Subcutaneous preadipocyte (primary cell): ENCODE measurements around a stretch of chr17.

DNA sequence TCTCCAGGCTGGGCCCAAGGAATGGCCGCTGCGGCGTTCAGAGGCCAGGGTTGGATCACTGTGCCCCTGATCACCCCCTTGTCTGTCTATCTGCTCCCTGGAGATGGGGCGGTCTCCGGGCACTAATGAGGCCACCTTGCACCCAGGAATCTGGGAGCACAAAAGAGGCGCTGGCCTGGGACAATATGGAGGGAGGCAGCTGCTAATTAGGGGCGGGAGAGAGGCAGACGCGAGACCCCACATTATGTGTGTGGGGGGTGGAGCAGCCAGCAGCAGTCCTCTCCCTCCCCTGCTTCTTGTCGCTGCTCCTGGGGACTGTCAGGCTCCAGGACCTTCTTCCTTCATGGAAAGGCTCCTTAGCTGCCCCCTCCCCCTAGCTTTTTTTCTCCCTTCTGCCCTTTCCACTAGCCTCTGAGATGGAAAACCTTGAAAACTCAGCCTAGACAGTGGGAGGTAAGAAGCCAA, 354 bp upstream of the HCRT start:
- CAGE, long polyA plus RNA, result no peak

DNA sequence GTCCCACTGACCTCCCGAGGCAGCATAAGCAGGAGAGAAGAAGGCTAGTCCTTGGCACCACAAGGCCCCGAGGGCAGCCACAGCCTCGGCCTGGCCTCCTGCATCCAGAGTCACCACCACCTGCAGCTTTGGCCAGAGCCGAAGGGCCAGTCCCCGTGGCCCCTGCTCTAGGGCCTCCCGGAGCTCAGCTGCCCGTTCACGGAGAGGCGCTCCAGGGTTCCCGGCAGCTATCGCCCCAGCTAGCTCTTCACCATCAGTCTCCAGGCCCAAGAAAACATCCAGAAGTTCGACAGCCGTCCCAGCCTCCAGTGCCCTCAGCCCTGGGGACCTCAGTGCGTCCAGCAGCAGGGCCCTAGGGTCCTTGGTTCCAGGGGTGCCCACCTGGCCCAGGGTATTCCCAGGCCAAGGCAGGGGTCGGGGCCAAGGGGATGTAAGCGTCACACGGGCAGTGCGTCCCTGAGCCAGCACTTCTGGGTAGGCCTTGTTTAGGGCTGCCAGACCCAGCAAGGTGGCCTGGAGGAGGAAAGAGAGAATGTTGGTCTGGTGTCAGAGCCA, 2.0 kb downstream of the GHDC start:
- CAGE, long polyA plus RNA, result no peak

DNA sequence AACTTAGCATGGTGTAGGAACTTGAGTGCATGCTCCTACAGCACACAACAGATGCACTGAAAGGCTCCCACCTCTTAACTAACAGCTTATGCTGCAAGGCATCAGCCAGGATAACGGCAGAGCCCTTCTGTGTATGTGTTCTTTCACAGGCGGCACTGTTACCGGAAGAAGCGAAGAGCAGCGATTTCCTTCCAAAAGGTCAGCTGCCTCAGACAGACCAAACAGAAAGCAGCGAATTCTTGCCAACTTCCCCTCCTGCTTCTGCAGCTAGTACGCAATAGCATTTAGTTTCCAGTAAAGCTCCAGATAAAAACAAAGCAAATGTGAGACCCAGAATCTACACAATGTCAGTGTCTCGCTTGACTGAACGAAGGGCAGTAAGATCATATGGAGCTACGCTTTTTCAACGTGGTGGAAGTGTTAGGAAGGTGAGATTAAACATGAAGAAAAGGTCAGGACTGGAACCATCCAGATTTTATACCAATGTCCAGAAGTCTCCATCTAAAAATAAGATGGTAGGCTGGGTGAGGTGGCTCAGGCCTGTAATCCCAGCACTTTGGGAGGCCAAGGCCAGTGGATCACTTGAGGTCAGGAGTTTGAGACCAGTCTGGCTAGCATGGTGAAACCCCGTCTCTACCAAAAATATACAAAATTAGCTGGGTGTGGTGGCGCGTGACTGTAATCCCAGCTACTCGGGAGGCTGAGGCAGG, 27.4 kb downstream of the STAT5B start:
- CAGE, long polyA plus RNA, result no peak

DNA sequence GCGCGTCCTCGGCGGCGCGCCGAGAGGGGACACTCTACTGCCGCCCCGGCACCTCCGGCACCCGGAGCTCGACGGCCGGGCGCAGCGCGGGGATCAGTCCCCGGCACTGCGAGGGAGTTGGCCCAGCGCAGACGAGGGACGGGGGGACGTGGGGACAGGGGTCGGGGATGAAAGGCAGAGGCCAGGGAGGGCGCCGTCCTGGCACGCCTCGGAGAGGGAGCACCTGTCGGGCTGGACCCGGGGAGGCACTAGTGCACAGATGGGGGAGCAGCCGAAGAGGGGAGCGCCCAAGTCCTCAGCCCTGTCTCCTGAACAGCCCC, 276 bp downstream of the STAT5A start:
- CAGE, long polyA plus RNA, result no peak

DNA sequence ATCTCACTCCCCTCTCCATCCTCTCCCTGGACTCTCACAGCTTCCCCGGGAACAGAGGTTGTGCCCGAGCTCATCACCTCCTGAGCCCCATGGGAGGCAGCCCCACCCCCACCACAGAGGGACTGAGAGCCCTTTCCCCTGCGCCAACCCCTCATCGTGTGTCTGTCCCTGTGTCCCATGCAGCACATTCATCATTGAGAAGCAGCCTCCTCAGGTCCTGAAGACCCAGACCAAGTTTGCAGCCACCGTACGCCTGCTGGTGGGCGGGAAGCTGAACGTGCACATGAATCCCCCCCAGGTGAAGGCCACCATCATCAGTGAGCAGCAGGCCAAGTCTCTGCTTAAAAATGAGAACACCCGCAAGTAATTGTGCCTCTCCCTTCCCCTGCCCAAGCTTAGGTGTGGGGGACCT, 12.8 kb downstream of the STAT5A start:
- CAGE, long polyA plus RNA, result no peak

- CAGE, long polyA plus RNA, result no peak
These were observed 23.9 kb downstream of the STAT5A start for GRCh38 chr17:42312029-42312839.

GRCh38 chr17:42338504-42338810, 49.8 kb downstream of the STAT3 start:
- CAGE, long polyA plus RNA, result no peak

GRCh38 chr17:42386798-42387065, 1.5 kb downstream of the STAT3 start:
- CAGE, long polyA plus RNA, result no peak

DNA sequence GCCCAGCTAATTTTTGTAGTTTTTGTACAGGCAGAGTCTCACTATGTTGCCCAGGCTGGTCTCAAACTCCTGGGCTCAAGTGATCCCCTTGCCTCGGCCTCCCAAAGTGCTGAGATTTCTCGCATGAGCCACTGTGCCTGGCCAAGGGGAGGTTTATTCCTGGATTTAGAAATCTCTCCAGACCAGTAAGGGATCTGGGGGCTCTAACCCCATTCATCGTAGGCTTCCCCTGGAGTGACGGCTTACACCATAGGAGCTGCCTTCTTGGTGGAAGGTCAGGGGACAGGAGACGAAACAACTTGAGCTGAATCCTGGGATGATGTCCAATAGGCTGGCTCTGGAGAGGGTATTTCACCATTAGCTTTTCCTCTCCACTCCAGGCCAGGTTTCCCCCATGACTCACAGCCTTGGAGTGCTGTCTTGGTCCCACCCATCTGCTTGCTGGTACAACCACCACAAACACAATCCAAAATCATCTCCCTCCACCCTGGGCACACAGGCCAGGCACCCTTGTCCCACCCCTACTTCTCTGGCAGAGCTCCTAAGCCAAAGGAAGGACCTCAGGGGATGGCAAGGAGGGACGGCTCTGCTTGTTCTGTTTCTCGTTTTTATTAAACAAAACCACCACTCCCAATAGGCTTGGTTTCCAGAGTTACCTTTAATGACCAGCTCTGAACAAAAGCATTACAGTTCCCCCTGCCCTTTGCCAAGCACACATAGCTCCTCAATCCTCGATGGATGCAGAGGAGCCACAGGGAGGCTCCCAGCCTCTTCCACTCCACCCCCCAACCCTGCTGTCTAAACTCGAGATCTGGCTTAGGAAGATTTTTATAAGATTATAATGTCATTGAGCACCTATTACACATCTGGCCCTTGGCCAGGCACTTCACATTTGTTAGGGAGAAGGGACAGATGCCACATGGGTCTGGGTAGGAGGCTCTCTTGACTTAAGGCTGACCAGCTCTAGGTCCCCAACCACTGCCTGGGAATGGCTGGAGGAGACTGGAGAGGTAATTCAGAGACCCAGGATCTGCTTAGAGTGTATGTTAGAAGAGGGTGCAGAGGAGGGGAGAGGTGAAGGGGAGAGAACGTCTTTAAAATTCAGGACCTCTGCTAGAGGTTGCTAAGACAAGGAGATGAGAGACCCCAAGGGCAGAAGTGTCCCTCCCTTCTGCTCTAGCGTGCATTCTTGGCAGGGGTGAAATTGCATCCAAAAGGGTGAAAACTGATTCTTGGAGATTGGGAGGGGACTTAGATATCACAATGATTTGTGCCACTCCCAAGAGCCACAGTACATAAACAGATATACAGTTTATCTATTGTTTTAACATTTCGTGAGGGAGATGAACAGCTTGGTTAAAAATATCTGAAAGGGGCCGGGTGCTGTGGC, 13.3 kb downstream of the CAVIN1 start:
- CAGE, long polyA plus RNA, result no peak

GRCh38 chr17:42459065-42460206, 758 bp downstream of the ATP6V0A1 start:
- CAGE, long polyA plus RNA, result no peak

- CAGE, long polyA plus RNA, result no peak
These were observed 23.5 kb upstream of the NAGLU start for GRCh38 chr17:42512264-42513152.

GRCh38 chr17:42519565-42520453, 16.2 kb upstream of the NAGLU start:
- CAGE, long polyA plus RNA, result no peak

GRCh38 chr17:42536927-42537351, 898 bp downstream of the NAGLU start:
- CAGE, long polyA plus RNA, result no peak

GRCh38 chr17:42562242-42562986, 466 bp downstream of the COASY start:
- CAGE, long polyA plus RNA, result no peak

DNA sequence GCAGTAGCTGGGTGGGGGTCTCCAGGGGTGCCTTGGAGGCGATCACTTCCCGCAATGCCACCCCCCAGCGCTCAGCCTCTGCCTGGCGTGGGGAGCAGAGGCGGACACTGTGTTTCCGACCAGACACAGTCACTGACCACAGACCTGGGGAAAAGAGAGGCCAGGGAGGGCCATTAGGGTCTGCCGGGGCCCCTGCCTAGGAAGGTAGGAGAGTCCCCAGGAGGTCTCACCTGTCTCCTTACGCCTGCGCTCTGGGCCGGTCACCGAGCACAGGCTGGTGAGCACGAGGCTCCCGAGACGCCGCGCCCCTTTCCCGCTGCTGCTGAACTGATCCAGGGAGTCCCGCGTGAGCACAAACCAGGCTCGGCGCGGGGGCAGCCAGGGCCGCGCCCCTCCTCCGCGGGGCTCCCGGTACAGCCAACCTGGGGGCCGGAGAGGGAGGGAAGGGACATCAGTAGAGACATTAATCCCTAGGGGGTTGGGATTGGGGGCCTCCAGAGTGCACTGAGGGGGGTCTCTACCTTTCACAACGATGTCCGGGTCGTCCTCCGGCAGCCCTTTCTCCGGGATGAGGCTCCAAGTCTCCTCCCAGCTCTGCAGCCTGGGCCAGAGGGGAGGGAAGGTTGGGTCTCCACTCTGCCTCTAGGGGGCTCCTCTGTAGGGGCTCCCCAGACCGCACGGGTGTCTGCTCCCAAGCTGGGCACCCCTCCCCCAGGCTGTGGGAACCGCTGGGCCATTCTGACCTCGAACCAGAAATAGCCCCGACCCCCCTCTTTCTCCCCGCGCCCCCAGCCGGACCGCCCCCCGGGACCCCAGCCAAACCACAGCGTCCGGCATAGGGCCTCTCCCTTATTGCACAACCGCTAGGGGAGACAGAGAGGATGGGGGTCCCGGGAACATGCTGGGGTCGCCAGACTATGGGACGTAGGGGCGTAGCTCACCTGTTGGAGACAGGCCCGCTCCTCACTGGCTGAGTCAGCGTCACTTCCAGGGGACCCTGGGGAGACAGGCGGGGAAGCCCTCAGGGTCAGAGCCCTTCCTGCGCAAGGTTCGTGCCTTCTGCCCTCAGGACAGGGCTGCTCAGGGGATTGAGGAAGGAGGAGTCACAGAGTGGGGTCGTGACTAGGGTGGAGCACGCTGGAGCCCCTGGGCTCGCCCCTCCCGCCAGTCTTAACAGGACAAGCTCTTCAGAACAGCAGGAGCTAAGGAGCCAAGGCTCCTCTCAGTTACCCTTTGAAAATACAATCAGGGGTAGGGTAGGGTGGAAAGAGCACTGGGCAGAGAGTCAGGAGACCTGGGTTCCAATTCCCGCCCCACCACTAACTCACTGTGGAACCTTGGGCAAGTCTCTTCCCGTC, 2.9 kb downstream of the PLEKHH3 start:
- CAGE, long polyA plus RNA, result no peak

GRCh38 chr17:42709523-42710539, 27.5 kb downstream of the CNTNAP1 start:
- CAGE, long polyA plus RNA, result no peak

DNA sequence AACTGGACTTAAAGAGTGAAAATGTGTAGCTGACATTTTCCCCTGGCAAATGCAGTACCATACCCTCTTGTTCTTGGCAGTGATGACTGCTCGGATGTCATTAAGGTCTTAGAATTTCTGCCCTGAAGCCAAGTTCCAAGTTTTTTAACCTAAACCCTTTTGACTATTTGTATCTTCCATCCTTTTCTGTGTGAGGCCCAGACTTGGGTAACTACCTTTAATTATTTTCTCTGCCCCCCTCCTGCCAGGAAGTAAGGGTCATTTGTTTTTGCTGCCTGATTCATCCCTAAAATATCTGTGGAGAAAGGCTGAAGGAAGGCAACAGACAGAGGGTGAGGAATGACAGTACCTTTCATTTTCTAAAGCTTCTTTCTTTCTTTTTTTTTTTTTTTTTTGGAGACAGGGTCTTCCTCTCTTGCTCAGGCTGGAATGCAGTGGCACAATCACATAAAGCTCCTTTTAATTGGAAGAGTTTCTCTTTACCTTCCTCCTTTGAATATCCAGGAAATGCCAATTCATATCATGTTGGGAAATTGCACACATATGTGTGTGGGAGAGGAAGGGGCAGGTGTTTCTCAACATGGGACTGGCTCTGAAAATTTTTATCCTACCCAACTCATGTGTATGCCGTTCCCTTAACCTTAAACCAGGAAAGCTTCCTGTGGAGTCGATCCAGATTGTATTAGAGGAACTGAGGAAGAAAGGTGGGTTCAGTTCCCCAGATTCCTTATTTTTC, 915 bp downstream of the VPS25 start:
- CAGE, long polyA plus RNA, result no peak

- CAGE, long polyA plus RNA, result no peak
These were observed 1.1 kb downstream of the AOC2 start for GRCh38 chr17:42845386-42846025.

DNA sequence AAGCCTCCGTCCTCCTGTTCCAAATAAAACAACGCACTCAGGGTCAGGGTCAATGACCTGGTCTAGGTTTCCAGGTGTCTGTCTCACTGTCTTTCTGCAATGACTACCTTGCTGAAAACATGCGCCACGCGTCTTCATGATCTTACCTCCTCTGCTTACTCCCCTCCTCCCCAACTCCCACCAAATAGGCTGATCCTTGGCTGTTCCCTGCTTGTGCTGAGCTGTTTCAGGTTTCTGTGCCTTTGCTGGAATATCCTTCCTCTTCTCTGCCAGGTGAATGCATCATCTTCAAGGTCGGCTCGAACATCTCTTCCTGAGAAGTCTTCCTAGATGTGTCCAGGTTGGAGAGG, 14.8 kb downstream of the AOC3 start:
- CAGE, long polyA plus RNA, result no peak

GRCh38 chr17:42893048-42893754, 7.4 kb upstream of the G6PC1 start:
- CAGE, long polyA plus RNA, result no peak